ENCODE measurements around the genes AK3, INSL4 and GLDC.

DNA sequence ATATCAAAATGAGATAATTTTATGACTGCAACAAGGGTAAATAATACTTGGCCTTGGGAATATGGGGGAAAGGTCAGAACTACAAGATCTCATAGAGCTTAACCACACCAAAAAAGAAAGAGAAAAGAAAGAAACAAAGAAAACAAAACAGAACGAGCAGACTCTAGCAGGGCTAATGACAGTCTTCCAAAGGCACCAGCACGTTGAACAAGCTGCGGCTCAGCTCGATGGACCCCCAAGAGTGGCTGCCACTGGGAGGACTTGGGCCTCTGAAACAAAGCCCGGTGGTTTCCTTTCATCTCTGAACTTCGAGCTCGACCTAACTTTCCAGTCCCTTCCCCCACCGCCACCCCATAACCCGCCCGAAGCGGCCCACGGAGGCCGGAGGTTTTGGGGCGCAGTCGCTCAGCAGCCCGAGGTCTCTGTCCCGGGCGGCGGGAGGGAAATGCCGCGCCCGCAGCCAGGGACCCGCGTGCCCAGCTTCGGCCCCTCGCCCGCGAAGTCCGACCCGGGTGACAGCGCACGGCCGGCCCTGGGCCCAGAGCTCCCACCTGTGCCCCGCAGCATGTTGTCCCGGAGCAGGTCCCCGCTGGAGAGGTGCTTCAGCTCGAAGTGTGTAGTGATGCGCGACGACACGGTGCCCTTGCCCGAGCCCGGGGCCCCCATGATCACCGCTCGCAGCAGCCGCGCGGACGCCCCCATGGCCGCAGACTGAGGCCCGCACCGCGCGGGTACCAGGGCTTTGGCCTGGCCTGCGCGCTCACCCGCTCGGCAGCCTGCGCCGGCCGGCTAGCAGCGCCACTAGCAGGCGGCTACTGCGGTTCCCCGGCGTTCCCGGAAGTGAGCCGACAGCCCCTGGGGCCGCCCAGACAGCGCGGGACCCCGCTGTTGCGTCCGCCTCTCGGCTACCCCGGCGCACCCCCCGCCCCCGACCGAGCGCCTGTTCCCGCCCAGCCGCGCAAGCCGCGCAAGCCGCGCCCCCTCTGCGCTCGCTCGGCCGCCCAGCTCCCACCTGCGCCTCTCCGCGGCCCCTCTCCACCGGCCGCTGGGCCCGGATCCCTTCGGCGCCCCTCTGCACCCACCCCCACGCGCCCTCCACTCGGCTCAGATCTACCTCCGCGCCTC, at the start of gene AK3:
TSS of gene AK3 (minus strand) at position 817 of the 1,125 bp plus-strand sequence.
- PRO-cap, 7 experiments, result peak in 7 of 7 experiments; most common plus-strand start position 369 of the sequence (in 4); most common minus-strand start position 243 of the sequence (in 4)

DNA sequence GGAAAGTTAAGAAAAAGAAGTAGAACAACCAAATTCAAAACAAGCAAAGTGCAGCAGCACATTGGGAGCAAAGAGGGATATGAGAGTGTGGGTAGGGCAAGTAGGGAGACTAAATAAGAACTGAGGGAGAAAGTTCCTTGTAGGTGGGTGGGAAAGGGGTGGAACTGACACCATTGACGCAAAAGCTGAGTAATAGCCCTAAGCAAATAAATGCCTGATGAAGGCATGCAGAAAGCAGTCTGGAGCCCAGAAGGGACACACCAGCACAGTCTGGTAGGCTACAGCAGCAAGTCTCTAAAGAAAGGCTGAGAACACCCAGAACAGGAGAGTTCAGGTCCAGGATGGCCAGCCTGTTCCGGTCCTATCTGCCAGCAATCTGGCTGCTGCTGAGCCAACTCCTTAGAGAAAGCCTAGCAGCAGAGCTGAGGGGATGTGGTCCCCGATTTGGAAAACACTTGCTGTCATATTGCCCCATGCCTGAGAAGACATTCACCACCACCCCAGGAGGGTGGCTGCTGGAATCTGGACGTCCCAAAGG, at the start of gene INSL4:
TSS of gene INSL4 (plus strand) at position 237 of the 538 bp plus-strand sequence.
- PRO-cap, 7 experiments, result no peak in any of the 7 experiments

DNA sequence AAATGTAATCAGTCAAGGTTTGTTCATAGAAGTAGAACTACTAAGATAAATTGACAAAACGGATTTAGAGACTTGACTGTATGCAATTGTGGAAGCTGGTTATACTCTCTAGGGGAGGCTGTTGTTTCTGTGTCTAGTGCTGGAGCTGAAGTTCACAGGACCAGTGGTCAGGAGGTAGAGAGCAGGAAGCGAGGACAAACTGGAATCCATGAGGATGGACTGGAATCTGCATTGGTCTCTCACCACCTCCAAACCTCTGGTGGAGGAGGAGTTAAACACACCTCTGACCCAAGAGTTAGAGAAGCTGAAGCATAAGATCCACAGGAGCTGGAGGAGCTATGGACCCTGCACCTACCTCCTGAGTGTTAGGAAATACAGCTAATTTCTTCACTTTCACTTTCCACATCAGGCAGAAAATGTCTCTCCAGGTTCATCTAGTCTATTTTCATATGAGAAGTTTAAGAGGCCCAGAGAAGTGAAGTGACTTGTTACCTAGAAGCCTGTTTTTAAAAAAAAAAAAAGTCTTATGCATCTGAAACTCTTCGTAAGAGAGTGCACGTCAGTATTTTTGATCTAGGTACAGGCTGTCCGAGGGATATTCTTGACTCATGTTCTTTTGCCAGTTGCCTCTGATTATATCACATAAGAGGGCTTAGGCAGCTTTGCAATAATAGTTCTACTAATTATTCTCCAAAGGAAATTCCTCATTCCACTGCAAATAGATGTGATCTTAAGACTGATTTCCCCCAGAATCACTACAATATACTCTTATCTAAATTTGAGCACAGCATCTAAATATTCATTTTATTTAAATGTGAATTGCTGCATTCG, 20.1 kb upstream of the RIC1 start:
- PRO-cap, 7 experiments, result no peak in any of the 7 experiments

- PRO-cap, 7 experiments, result no peak in any of the 7 experiments
Observed at GRCh38 chr9:5784484-5785171, 48.3 kb downstream of the ERMP1 start.

GRCh38 chr9:6079449-6079825, 64.0 kb upstream of the RANBP6 start:
- PRO-cap, 7 experiments, result no peak in any of the 7 experiments

GRCh38 chr9:6182653-6183432, 32.8 kb upstream of the IL33 start:
- PRO-cap, 7 experiments, result no peak in any of the 7 experiments

GRCh38 chr9:6477495-6477961, 64.5 kb downstream of the UHRF2 start:
- PRO-cap, 7 experiments, result no peak in any of the 7 experiments

DNA sequence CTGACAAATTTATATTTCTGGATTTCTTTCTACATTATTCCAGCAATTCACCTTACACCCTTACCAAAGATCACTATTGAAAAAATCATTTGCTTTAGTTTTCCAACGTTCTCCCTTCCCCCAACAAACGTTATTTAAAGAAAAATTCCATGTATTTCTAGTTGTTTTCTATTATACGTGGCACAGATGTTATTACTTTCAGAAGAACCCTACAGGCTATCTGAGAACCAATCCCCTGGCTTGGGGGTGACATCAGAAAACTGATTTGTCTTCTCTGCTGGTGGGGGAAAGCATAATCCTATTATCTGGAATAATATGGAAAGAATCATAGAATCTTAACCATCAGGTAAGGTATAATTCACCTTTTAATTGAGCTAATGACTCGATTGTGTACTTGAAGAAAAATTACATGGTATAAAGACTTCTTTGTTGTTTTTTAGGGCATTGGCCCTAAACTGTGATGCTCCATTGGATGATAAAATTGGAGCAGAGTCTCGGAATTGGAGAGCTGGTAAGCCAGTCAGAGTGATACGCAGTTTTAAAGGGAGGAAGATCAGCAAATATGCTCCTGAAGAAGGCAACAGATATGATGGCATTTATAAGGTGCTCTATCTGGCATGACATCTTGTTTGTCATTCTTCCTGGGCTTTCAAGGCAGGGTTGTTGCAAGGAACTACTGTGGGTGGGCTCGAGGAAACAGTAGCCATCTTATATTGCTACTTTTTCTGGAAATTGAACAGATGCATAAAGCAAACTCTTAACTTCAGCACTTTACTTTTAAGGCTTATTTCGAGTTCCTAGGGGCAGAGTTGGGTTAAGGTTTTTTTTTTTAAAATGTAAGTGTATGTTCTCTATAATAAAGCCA, 84.0 kb downstream of the UHRF2 start:
- PRO-cap, 7 experiments, result no peak in any of the 7 experiments

GRCh38 chr9:6640174-6640531, 5.4 kb downstream of the GLDC start:
- PRO-cap, 7 experiments, result no peak in any of the 7 experiments

DNA sequence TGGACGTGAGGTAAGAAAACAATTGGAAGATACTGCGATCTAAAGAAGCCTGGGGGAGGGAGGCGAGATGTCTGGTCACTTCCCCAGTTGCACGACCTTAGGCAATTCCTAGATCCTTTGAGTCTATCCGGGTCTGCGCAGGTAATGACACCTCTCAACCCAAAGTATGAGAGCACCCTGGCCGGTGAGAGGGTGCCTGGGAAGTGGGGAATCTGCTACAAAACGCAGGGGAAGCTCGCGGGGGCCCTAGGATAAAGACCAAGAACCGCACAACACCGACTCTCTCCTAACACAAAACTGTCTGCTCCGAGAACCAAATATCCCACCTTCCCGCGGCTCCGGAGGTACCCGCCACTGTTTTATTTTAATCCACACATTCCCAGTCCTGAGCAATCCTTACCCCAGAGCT, 1.4 kb downstream of the GLDC start:
- PRO-cap, 7 experiments, result no peak in any of the 7 experiments

DNA sequence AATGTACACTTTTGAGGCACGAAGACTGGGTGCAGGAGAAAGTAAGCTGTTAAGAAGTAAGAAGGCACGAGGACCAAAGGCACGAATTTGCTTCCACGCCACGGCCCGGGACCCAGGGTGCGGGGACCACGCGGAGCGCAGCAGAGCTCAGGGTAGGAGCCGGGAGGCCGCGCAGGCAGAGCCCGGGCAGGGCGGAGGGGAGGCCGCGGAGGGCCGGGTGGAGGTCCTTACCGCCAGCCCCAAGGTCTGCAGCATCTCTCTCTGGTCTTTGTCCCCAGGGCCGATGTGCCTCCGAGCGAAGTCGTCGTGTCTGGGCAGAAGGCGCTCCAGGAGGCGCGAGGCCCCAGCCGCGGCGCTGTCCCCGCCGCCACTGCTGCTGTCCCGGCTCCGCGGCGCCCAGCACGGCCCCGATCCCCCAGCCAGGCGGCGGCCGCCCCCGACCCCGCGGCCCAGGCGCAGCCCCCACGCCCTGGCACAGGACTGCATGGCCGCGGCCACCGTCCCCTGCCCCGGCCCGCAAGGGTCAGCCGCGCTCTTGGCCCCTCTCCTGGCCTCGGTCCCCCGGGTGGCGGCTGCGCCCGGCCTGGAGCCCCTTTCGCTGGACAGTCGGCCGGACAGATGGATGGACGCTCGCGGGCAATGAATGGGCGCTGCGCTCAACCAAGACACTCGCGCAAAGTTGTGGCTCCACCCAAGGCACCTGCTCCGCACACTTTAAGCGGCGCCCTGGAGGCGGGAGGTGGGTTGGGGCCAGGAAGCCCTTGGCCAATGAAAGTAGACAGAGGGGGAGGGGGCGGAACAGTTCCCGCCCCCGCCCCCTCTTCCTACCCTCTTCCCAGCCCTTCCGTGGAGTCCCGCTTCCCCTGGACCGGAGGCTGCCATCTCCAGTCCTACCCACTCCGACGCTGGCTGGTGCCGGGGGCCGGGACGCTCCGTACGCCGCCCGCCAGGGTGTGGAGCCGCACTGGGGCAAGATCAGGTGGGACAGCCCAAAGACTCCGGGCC, at the start of gene GLDC:
TSS of gene GLDC (minus strand) at position 716 of the 1,005 bp plus-strand sequence.
- PRO-cap, 7 experiments, result no peak in any of the 7 experiments

DNA sequence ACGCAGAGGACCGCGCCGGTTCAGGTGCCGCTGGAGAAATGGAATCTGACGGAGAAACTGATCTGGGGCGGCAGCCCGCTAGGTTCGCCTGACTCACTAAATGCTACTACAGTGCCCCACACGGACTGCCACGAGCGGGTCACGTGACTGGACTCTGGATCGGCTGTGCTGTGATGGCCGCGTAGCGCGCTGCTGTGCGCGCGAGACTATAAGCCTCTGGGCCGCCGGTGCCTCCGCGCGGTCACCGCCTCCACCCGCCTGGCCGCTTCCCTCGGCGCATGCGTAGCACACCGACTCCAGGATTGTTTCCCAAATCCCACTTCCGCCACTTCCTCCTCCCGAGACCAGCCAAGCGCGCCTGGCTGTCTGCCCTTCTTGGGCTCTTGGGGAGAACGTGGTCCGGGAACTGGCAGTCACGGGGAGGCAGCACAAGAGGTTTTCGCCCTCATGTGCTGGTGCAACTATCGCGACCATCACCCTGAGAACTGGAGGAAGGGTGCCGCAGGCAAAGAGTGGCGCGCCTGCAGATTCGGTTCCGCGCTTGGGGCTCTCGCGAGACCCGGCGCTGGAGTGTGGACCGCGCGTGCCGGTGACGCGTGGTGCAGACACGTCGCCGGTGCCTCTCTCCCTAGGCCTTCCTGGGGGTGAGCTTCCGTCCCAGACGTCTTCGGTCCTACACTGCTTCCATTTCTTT, 35.8 kb upstream of the GLDC start:
- PRO-cap, 7 experiments, result peak in 7 of 7 experiments; most common plus-strand start position 604 of the sequence (in 7); most common minus-strand start position 487 of the sequence (in 7)

DNA sequence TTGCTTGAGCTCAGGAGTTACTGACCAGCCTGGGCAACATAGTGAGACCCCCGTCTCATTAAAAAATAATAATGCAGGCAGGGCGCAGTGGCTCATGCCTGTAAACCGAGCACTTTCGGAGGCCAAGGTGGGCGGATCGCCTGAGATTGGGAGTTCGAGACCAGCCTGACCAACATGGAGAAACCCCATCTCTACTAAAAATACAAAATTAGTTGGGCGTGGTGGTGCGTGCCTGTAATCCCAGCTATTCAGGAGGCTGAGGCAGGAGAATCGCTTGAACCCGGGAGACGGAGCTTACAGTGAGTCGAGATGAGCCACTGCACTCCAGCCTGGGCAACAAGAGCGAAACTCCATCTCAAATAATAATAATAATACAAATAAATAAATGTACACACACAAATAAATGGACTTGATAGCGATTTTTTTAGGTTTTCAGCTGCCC, 36.8 kb upstream of the GLDC start:
- PRO-cap, 7 experiments, result peak in 2 of 7 experiments; most common plus-strand start position 108 of the sequence (in 1)

DNA sequence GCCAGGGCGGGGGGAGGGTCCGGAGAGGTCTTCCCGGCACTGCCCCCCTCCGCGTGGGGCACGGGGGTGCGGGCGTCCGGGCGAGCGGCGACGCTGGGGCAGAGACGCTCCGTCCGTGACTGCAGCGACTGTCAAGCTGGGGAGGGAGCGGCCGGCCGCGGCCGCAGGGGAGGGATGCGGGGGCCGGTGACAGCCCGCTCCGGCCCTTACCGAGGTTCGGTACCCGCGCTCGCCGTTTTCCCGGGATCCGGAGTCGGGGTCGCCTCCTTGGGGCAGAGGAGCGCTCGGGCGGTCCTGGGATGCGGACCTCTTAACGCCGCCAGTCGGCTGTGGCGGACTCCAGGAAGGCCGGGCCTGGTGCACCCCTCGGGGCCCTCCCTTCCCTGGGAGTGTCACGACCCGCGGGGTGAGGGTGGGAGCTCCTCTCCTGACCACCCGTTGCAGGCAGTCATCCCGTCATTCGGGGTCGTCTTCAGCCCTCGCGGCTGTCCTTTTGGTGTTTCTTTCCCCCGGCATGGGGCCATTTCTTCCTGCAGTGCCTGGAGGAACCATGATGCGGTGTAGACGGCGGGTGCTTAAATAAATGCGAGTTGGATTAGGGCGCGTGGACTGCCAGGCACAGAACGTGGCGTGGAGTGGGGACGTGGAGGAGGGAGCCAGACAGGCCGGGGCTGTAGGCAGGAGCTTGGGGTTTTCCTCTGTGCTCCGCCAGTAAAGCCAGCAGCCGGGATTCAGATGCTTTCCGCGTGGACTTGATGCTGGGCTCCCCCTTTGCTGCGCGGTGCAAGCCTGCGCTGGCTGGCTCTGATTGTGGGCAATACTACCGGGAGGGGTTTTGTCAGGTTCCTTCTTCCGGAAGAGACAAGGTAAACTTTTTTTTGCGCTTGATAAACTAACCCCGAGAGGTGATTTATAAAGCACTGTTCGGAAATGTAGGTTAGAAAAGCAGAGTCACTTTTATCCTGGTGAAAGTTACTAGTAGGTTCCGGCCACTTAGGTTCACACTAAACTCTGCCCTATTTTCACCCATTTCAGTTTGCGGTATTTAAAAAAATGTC, 785 bp downstream of the KDM4C start:
- PRO-cap, 7 experiments, result peak in 7 of 7 experiments; most common plus-strand start position 582 of the sequence (in 4); most common minus-strand start position 327 of the sequence (in 7)

DNA sequence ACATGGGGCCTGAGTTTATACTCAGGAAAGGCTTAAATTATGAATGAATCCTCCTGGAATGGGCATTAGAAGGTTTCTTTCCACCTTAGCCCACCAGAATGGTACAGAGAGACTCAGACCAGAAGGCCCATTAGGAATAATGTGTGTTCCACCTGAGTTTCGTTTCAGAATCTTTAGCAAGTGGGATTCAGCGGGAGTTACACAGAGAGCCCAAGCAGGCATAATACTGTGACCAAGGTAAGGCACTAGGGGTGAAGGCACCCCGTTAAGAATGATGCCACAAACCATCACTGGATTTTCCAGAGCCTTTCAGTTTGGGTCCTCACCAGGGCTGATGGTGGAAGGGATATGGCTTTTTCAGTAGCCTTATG, 324.4 kb downstream of the KDM4C start:
- PRO-cap, 7 experiments, result peak in 2 of 7 experiments; most common plus-strand start position 172 of the sequence (in 2)

DNA sequence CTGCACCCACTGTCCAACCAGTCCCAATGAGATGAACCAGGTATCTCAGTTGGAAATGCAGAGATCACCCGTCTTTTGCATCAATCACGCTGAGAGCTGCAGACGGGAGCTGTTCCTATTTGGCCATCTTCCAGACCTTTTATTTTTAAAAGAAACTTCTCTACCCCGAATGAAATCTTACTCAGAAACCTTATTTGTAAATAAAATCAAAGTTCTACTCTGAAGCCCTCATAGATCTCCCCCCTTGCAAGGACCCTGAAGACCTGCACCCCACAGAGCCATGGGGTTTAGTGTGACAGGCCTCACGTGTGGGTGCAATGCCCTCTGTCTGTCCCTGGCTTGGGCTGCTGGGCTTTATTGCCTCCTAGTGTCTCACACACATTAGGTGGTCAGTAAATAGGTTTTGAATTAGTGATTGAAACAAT, 403.6 kb downstream of the KDM4C start:
- PRO-cap, 7 experiments, result peak in 1 of 7 experiments; most common minus-strand start position 267 of the sequence (in 1)

DNA sequence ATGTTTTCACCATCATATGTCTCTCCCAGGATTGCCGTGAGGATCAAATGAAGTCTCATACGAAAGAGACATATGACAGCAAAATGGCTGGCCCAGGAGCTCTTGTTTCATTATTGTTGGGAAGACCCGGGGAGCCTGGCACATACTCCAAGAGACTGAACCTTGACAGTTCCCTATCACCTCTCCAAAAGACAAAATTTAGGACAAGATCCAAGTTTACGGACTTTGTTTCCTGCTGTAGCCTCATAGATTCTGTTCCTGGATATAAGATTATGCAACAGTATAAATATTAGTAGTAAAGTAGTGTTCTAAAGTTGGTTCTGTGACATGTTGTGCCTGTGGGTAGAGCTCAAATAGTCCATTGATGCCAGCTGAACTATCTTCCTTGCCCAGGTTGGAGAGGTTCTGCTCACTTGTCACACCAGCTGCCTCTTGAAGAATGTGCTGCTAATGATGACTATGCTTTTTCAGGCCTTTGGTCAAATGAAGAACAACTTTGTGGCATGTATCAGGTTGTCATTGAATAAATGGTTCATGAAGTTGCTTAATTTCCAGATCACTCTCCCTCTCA, 430.2 kb downstream of the DMAC1 start:
- PRO-cap, 7 experiments, result no peak in any of the 7 experiments

GRCh38 chr9:7957648-7958043, 158.1 kb upstream of the DMAC1 start:
- PRO-cap, 7 experiments, result no peak in any of the 7 experiments

- PRO-cap, 7 experiments, result no peak in any of the 7 experiments
Observed at GRCh38 chr9:8857353-8858466, 1058.1 kb upstream of the DMAC1 start.

DNA sequence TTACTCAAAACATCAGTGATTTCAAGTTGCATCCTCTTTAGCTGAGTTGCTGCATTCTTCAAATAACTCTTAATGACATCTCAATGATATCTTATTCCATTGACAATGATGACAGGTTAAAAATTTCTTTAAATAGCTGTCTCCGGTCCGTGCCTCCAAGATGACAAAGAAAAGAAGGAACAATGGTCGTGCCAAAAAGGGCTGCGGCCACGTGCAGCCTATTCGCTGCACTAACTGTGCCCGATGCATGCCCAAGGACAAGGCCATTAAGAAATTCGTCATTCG, 1291.1 kb upstream of the DMAC1 start:
- PRO-cap, 7 experiments, result peak in 6 of 7 experiments; most common plus-strand start position 139 of the sequence (in 6)